Pulmonary lymph node (tissue), 1 donor: ENCODE results near the genes MEIKIN, CSF2, PDLIM4 and C5orf15.

DNA sequence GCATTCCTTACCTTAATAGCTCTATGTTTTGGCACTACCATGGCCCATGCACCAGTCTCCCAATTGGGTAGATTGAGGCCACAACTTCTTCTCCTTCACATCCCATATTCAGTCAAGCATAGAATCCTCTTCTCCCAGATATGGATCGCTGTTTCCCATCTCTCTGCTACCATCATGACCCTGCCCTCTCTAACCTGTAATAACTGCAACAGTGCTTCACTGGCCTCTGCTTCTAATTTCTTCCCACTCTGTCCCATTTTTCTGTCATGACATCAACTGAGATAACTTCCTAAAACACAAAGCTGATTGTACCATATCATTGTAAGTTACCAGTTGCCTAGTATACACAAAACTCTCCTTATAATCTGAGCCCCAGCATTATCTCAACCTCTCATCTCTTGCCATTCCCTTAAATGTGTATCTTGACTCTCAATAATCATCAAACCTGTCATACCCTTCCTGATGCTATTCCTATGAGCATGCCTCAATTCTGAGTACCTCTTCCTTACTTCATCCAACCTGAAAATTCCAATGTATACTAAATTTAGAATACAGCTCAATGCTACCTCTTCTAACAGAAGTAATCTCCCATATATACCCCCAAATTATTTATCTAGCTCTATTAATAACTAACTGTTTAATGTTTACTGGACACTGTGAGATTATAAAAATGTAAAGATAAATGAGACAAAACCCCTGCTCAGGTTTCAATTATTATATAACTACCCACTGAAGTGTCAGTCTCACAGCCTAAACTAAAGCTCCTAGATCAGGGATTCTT is 24.0 kb downstream of the FNIP1 start:
- PRO-cap = no peak

- PRO-cap = no peak
Observed at GRCh38 chr5:131945474-131945969, at the start of gene MEIKIN. Gene MEIKIN, minus strand, starts transcription at chr5:131945663.

DNA sequence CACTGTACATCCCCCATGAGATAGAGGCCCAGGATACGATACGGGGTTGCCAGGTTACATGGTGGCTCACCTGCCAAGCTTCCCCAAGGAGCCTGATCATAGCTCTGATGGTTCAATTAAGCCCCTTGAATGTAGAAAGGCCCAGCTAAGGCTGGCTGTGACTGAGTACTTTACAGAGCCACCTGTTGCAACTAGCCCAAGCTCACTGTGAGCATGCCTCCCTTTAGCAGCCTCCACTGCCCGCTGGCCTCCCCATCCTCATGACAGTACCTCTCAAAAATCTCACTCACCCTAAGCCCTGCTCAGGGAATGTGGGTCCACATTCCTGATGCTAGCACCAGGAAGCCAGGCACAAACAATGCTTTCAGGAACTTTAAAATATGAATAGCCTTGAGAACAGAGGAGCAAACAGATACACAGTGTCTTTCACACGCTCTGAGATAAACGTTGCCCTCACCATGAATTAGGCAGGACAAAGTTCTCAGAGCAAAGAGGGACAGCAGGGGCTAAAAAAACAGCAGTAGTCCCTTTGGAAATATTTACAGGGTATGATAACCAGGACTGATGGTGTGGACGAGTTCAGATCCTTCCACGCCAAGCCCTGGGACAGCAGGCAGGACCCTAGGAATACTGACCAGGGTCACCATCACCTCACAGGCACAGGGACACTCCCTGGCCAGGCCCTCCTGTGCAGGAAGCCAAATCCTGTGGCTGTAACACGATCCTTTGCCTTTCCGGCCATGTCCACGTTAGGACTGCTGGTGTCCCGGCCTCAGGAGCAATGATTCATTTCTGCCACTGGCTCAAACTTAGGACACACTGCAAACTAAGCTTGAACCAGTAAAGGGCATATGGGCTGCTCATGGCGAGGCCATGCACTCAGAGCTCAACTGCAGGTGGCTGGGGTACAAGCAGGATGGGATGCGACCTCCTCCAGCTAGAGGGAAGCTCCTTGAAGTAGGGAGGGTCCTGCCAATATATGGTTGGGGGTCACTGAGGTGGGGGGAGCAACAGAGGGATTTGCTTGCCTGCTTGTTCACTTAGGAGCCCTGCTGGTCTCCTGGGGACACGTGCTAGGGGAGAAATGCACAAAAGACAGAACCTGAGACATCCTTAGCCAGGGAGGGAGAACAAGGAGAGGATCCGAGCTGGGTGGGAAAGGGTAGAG is 9.6 kb downstream of the ACSL6 start:
- PRO-cap = unidirectional peak, plus-strand start at position 955 of the sequence

- PRO-cap = no peak
Observed at GRCh38 chr5:132073497-132073911, at the start of gene CSF2. Gene CSF2, plus strand, starts transcription at chr5:132073789.

GRCh38 chr5:132228494-132229212 is 1.0 kb upstream of the P4HA2 start:
- PRO-cap = no peak

DNA sequence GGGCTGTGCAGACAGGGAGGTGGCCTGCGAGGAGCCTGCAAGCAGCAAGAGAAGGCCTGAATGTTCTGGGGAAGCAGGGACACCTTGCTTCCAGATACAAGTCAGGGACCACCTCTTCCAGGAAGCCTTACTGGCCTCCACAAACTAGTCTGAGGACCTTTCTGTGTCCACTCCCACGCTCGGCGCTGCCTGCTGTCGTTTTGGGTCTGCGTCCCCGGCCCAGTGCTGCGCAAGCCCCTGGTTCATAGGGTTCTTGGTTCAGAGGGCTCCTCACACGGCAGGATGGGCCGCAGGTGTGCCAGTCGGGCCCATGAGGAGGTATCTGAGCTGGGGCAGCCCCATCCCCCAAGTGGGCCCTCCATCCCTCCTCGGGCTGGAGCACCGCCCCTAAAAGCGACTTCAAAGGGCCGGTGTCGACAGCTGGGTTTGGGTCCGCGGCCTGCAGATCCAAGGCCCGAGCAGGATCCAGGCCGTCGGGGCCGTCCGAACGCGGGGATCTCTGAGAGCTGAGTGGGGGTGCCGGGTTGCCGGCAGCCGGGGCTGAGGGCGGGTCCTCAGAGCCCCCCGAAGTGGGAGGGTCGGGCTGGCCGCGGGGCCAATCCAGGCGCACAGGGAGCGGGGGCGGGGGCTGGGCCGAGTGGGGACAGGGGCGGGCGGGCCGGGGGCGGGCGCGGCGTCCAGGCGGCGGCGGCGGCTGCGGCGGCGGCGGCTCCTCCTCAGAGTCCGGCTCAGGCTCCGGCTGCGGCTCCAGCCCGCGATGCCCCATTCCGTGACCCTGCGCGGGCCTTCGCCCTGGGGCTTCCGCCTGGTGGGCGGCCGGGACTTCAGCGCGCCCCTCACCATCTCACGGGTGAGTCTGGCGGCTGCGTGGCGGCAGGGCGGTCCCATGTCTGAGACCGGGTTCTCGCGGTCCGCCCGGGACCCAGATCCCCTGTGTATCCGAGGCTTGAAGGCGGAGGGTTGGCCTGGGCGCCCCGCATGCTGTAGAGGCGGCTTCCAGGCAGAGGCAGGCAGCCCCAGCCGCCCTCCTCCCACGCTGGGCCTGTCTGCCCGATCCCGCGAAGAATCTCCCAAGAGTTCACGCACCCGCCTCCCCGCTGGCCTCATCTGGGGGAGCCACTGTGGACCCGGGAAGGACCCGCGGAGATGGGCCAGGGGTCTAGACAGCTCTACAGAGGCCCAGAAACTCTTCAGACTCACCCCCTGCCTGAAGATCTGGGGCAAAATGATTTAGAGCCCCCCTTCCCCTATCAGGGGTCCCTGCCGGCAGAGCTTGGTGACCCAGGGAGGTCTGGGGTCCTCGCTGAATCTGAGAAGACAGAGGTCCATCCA is at the start of gene PDLIM4:
PDLIM4 (plus strand) TSS at position 719 of the 1,332 bp plus-strand sequence.
- PRO-cap = unidirectional peak, plus-strand start at position 671 of the sequence; unidirectional peak, plus-strand start at position 719 of the sequence

DNA sequence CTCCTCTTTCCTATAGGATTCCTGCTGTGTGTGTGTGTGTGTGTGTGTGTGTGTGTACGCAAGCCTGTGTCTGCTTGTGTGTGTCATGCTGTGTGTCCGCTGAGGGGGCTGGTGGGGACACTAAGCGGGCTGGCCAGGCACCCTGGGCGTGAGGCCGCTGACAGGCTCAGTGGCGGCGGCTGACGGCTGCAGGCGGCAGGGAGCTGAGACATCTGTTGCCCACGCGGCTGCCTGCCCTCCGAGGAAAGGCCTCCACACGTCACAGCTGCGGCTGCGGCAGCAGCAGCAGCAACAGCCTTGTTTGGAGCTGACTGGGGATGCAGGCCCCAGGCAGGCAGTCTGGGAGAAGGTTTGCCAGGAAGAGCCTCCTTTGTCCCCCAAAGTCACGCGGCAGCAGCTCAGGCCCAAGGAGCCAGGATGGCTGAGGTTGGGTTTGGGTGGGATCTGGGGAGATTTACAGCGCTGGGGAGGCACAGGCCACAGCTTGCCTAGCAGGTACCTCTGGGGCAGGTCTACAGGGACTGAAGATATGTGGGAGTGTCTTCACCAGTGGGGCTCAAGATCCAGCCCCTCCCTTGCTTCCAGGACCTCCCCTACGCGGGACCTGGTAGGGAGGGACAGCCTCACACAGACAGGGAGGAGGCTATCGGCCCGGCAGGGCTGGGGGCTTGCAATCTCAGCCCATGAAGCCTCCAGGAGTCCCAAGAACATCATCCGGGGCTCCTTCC is 1.8 kb downstream of the PDLIM4 start:
- PRO-cap = no peak

- PRO-cap = no peak
Observed at GRCh38 chr5:132271245-132272308, 14.1 kb downstream of the PDLIM4 start.

DNA sequence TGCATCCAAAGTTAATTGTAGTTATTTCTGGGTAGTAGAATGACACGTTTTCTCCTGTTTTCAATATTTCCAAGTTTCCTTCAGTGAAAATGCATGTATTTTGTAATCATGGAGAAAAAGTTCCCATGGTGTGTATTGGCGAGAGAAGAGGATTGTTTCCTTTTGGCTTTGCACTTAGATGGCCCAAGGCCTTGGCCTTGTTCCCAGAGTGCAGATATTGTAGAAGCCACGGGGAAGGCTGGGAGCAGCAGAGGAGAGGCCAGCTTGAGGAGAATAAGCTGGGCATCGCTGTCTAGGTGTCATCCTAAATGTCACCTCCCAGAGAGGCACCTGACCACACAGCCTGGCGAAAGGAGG is 43.9 kb downstream of the IRF1 start:
- PRO-cap = no peak

GRCh38 chr5:132594574-132595237 is 37.9 kb downstream of the RAD50 start:
- PRO-cap = no peak

DNA sequence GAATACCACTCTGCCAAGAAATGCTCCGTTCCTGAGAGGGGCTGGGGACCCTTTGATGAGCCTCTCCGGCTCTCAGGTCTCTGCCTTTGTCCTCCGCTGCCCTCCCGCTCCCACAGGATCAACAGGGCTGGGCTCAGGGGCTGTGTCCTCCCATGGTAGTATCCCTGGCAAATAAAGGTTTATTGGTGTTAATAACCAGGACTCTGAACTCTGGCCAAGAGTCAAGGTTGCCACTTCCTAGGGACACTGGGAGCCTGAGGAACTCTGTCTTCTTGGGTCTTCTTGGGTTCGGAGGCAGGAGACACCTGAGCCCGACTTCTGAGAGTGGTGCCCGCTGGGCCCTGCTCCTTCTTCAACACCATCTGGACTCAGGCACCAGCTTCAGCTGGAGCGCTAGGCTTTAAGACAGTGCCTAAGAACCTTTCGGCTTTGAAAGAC is 1.0 kb upstream of the SHROOM1 start:
- PRO-cap = no peak

- PRO-cap = no peak
Observed at GRCh38 chr5:132837876-132838268, 7.4 kb upstream of the SHROOM1 start.

DNA sequence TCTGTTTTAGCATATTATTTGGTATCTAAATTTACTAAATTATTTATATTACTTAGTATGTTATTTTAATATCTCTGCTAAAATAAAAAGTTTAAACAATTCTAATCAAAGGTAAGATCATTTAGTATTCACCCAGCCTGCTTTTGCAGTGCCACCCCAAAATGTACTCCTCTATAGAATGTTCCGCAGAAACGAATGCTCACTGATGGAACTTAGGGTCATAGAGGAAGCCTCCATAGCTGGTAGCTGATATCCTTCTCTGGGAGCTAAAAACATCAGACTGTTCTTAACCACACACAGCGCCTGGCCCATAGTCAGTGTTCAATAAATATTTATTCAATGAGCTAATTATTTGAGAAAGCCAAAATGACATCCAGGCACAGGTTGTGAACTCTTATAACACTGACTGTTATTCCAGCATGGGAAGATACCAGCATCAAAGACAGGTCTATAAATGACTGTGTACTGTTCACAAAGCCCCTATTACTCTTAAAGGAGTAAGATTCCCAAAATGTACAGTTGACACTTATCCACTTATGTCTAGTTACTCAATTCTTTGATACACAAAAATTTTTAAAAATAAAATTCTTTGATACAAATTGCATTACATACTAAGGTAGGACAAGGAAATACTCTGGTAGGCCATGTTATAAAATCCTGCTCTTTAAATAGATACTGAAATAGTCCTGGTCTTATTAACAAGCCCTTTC is 12.9 kb downstream of the GDF9 start:
- PRO-cap = no peak

DNA sequence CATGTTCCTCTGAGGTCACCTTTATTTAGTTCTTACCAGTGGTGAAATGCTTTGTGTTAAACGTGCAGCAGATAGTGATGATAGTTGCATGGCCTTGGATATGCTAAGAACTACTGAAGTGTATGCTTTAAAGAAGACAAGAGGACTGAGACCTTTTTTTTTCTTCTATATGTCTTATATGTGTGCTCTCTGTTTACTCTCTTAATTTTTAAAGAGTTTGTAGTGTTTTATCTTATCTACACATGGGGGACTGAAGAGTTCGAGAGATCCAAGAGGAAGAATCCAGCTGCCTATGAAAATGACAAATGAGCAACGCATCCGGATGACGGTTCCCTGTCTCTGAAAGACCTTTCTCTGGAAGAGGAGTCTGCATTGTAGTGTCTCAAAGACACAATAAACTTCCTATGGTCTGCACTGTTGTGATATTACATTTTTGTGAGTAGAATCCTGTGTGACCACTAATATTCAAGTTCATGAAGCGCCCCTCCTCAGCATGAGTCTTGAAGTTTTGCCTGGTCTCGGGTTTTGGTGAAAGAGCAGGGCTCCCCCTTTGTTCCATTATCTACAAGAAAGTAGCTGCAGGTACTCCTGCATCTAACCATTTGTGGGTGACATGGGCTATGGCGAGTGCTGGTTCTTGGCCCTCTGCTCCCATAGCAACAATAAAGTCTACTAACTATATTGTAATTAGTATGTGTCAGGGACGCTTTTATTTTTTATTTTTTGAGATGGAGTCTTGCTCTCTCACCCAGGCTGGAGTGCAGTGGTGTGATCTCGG is 1.0 kb downstream of the UQCRQ start:
- PRO-cap = no peak

DNA sequence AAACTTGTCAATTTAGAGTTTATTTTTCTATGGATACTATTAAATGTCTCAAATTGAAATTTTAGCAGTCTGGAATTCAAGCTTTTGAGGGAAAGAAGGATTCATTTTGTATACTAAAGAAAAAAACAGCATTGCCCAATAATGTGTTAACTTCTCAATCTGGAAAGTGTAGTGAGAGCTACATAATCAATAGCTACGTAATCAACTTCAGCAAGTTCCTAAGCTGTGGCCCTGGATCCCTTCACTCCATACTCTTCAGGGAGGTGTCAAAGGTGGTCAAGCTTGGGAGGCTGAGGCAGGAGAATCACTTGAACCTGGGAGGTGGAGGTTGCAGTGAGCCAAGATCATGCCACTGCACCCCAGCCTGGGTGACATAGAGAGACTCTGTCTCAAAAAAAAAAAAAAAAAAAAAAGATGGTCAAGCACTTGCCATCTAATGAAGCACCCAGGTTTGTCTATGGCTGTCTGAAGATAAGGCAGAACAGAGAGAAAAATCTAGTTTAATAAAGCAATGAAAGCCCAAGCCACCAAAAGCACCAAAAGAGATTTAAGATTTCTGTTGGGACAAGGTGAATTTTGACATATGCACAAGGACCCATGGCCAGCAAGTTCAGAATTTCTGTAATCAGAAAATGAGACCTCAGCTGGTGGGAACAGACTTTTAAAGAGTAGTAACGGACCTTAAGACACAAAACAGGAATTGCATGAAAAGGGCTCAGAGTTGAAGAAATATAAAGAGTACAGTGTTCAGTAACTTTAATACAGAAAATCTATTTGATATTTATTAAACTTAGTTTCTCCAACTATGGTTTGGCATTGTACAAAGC is 1.4 kb downstream of the LEAP2 start:
- PRO-cap = no peak

DNA sequence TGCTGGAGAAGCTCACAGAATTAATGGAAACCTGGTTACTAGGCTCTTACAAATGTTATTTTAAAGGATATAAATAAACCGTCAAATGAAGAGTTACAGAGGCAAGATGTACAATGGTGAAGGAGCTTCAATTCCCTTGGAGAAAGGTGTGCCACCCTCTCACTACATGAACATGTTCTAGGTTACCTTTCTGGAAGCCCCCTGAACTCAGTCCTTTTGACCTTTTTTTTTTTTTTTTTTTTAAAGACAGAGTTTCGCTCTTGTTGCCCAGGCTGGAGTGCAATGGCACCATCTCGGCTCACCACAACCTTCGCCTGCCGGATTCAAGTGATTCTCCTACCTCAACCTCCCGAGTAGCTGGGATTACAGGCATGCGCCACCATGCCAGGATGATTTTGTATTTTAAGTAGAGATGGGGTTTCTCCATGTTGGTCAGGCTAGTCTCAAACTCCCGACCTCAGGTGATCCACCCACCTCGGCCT is 21.2 kb downstream of the AFF4 start:
- PRO-cap = no peak

DNA sequence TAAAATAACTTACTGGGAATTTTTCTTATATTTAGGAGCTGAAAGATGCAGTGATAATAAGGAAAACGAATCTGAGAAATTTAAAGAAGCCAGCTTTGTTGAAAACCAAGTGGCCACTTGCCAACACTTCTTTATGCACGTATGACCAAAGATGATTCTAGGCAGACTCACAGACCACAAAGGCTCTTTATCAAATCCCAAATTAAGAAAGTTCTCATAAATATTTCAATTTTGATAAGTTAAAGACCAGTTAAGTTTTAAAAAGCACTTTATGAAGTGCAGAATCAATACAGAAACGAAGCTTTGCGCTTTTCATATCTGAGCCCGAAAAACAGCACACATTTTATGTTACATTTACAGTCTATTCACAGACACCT is 1.5 kb downstream of the AFF4 start:
- PRO-cap = no peak

DNA sequence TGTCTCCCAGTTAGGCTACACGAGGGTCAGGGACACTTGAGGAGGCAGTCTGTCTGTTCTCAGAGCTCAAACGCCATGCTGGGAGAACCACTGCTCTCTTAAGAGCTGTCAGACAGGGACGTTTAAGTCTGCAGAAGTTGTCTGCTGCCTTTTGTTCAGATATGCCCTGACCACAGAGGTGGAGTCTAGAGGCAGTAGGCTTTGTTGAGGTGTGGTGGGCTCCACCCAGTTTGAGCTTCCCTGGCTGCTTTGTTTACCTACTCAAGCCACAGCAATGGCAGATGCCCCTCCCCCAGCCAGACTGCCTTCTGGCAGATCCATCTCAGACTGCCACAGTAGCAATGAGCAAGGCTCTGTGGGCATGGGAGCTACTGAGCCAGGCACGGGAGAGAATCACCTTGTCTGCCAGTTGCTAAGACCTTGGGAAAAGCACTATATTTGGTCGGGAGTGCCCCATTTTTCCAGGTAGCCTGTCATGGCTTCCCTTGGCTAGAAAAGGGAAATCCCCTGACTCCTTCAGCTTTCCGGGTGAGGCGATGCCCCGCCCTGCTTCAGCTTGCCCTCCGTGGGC is 118.9 kb downstream of the HSPA4 start:
- PRO-cap = no peak

DNA sequence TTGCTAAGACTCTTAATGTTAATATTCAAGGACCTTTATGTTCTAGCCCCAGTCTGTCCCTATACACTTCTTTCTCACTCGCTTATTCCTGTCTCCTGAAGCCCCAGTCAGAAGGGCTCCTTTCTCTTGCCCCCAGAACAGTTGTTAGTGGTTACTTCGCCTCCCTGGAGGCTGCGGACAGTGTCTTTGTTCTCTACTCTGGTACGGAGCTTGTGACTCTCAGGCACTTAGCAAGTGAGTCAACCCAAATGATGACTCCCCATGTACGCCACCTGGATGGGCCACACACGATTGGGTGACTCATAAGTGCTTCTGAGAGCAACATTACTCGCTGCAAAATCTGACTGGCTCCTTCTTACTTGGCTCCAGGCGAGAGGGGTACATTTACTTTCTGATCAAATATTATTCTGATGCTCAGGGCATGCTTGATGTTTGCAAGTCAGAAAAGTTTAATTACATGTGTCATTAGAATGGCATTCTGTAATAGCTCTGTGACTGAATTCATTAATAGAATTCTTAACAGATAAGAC is 193.7 kb downstream of the HSPA4 start:
- PRO-cap = no peak

DNA sequence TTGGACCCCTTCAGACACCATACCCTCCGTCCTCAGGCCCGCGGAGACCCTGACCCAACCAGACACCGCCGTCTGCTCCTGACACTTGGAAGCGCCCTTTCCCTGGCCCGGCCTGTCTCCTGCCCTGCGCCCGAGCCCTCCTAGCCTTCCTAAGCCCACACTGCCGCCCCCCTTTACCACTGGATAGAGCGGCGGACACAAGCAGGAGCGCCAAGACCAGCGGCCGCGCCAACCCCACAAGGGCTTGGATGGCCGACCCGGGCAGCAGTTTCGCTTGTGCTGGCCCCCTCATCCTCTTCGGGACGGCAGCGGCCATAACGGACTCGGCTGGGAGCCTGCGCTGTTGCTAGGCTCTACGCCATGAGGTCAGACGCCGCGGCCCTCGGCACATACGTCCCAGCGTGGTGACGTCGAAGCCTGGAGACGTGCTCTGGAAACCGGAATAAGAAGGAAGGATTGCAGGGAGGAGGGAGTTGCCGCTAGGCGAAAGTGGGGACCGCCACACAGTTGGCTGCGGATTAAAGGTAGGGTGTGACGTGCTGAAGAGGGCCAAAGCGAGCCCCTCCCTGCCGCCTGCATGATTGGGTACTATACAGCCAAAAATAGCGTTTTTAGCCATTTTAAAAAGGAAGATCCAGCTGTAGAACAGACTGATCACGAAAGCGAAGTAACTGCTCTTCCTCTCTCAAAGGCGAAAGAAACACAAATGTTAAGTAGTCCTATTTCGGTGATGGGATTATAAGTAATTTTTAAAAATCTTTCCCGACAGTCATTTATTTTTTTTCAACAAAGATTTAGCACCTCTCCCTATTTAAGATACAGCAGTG is at the start of gene C5orf15:
C5orf15 (minus strand) TSS at position 357 of the 827 bp plus-strand sequence.
- PRO-cap = bidirectional peak, plus-strand start at position 472 of the sequence, minus-strand start at position 299 of the sequence